CD14-positive monocyte (primary cell): ENCODE measurements around a stretch of chr11.

DNA sequence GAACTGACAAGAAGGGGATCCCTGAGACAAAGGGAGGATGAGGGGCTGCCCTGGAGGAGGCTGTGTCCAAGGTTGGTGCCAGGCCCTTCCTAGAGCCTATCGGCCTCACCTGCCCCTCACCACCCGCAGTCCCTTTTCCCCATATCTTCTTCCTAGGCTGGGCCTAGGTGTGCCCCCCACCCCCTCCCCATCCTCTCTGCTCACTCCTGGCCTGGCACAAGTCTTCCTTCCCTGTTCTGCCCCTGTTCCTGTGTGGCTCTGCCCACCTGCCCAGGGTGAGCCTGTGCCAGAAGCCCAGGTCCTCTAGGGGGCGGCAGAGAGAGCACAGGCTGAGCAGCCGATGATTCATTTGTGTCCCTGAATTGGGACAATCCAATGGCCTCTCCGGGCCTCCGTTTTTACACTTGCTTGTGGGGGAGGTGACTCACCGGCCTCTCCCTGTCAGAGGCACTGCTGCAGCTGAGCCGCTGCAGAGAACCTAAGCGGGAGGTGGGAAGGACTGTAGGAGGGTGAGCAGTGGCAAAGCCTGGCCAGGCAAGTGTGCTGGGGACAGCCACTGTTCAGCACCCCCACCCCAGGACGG, 65.1 kb upstream of the LMO1 start:
- CAGE, long polyA plus RNA = no peak

GRCh38 chr11:8617300-8618042, 23.4 kb upstream of the STK33 start:
- CAGE, long polyA plus RNA = no peak

GRCh38 chr11:8719732-8720204, 37.2 kb downstream of the RPL27A start:
- CAGE, long polyA plus RNA = no peak

DNA sequence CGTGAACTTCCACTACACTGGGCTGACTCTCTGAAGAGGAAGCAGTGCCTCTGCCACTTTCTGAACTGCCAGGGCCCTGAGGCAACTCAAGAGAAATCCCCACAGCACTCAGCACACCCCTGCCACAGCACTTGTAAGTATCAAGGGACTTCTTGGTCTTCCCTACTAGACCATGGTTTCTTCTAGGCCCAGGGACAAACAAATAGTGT, 49.7 kb downstream of the RPL27A start:
- CAGE, long polyA plus RNA = no peak

- CAGE, long polyA plus RNA = no peak
Measured at GRCh38 chr11:8759630-8760221, 50.7 kb downstream of the DENND2B start.

DNA sequence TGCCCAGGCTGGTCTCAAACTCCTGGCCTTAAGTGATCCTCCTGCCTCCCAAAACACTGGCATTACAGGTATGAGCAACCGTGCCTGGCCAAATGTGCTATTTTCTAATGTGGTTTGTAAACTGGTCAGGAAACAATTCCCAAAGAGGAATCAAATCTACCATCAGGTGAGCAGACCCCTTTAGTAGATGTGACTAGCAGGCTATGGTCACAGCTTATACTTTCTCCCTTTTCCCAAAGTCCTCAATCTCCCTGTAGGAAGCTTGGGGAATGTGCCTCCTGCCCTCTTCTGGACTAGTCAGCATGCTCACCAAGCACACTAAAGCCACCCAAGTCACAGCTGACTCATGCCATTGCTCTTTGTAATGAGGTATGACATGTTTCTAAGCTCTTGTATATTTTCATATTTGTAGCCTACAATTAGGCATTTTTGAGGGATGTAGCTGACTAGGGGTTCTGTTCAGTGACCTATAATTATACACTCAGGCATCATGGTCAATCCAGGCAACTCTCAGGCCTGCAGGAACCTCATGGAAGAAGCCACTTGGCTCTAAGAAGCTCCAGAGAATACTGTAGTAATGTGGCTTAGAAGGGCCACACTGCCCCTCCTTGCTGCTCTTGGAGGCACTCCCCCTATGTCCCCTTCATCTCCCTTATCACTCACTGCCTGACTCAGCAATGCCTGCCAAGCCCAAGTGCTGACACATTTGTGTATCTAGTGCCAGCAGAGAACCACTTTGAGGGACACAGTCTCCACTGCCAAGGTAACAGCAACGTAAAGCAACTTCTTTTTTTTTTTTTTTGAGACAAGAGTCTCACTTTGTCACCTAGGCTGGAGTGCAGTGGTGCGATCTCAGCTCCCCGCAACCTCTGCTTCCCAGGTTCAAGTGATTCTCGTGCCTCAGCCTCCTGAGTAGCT, 41.8 kb downstream of the DENND2B start:
- CAGE, long polyA plus RNA = no peak

- CAGE, long polyA plus RNA = no peak
Measured at GRCh38 chr11:8787305-8787740, 23.2 kb downstream of the DENND2B start.

DNA sequence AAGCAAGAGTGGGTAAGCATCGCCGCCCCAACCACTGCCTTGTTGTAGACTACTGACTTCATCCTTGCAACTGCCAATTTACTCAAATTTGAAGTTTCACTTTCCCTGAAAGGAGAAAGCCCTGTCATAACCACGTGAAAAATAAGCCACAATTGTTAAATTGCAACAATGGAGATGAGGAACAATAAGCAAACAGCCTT, 30.6 kb downstream of the SCUBE2 start:
- CAGE, long polyA plus RNA = no peak

GRCh38 chr11:9160649-9161077, 69.3 kb upstream of the SCUBE2 start:
- CAGE, long polyA plus RNA = no peak

DNA sequence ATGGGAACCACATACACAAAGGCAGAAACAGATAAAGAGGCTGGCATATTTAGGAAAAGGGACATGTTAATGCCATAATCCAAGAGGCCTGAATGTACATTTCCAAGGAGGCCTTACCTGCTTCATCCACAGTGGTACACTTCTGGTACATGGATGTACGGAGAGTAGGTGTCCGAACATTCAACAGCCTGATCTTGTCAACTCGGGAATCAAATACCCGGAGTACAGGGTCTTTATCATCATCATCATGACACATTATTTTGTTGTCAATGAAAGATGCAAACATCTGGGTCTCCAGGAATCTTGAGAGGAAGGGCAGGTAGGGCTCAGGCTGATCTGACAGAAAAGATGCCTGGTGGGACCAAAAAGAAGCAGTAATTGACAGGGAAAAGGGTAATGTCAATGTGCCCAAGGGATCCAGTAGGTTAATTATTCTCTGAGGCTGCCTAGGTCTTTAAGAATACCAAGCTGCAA, 86.7 kb upstream of the SCUBE2 start:
- CAGE, long polyA plus RNA = no peak

DNA sequence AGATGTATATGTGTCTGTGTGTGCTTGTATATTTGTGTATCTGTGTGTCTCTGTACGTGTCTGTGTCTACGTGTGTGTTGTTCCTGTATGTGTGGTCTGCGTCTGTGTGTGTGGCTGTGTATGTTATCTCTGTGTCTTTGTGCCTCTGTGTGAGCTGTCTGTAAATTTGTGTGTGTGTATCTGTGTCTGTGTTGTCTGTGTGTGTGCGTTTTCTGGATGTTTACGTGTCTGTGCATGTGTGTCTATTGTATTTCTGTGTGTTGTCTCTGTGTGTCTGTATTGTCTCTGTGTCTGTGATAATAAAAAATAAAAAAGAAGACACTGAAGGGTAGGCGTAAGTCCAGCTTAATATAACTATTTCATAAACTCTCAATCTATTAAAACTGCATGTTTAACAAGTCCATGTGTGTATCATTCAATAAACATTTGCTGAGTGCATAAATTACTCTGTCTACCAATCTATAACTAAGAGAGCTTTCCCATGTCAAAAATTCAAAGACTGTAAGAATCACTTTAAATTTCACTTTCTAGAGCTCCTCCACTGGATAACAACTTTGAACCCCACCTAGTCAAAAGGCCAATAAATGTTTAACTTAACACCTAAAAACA, 79.4 kb downstream of the DENND5A start:
- CAGE, long polyA plus RNA = no peak

DNA sequence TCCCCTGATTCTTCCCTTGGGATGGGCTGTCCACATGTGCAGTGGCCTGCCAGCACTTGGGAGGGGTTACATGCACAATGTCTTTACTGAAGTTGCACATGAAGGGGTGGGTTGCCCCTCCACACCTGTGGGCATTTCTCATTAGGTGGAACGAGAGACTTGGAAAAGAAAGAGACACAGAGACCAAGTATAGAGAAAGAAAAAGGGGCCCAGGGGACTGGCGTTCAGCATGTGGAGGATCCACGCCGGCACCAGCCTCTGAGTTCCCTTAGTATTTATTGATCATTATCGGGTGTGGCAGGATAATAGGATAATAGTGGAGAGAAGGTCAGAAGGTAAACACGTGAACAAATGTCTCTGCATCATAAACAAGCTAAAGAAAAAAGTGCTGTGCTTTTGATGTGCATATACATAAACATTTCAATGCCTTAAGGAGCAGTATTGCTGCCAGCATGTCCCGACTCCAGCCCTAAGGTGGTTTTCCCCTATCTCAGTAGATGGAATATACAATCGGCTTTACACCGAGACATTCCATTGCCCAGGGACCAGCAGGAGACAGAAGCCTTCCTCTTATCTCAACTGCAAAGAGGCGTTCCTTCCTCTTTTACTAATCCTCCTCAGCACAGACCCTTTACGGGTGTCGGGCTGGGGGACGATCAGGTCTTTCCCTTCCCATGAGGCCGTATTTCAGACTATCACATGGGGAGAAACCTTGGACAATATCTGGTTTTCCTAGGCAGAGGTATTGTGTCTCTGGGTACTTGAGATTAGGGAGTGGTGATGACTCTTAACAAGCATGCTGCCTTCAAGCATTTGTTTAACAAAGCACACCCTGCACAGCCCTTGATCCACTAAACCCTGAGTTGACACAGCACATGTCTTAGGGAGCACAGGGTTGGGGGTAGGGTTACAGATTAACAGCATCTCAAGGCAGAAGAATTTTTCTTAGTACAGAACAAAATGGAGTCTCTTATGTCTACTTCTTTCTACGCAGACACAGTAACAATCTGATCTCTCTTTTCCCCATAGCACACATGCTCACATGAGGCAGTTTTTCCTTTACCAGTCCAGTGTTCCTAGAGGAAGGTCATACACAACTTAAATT, 4.6 kb upstream of the TMEM41B start:
- CAGE, long polyA plus RNA = no peak

DNA sequence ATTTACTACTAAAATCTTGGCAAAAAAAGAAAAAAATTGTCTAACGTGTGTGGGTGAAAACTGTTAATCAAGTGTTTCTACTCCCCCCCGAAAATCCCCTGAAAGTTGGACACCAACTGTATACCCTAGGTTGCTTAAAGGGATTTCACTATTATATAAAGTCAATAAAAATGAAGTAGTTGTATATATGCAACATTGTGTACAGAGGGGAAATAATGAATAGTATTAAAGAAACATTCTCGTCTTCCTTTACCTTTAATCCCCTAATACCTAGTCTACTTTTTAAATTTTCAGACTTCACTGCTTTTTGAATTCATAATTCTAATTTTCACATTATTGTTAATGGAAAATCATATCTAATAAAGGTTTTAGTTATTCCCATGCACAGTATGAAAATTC, 14.0 kb upstream of the ZNF143 start:
- CAGE, long polyA plus RNA = no peak

DNA sequence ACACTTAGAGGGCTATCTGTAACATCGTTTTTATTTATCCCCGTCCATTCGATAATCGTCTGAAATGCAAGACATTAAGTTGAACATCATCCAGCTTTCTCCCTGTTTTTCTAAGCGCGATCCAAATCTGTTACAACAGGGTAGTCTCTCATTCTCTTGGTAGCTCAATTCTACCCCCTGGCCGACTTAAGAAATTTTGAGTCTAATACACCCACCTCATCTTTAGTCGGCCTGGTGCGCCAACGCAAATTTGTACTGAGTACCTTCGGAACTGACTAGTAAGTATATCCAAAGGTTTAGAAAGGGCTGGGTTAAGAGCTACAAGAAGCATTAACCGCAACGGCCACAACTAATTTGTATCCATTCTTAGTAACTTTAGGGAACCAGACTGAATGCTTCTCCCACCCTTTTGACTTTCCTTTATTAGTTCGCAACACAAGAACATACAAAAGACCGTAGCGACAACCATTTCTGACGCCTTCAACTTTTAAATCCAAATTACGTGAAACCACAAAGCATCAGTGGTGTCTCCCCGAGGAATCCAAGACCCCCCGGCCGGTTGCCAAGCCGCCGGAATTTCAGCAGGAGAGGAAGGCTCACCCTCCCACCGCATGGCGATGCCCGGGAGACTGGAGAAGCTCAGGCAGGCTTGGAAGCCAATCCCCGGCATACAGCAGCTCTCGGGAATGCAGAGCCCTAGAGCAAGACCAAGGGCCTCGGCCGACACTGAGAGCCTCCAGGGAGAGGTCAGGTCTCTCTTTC, 918 bp upstream of the ZNF143 start:
- CAGE, long polyA plus RNA = no peak

GRCh38 chr11:9528627-9529489, 44.6 kb upstream of the WEE1 start:
- CAGE, long polyA plus RNA = no peak

- CAGE, long polyA plus RNA = no peak
Measured at GRCh38 chr11:9535449-9535838, 38.0 kb upstream of the WEE1 start.

- CAGE, long polyA plus RNA = no peak
Measured at GRCh38 chr11:9572670-9572836, 917 bp upstream of the WEE1 start.

GRCh38 chr11:9740028-9741050, 76.5 kb downstream of the SWAP70 start:
- CAGE, long polyA plus RNA = no peak

DNA sequence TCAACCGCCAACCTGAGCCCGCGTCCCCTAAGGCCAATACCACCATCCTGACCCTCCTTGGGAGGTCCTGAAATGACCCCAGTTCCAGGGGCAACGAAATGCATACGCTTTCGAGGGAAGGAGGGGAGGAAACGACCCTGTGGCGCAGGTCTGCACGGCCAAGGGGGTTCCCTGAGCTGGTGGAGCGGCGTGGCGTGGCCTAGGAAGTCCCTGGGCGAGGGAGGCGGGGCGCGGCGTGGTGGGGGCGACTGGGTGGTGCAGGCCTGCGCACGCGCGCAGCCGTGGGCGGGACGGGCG, 94.0 kb downstream of the SWAP70 start:
- CAGE, long polyA plus RNA = no peak

GRCh38 chr11:10187265-10187958, 106.6 kb downstream of the SBF2 start:
- CAGE, long polyA plus RNA = no peak